Stomach (tissue), 7 donors: ENCODE measurements around a stretch of chr18.

- PRO-cap, result no peak
- RAMPAGE, long total RNA, 5 experiments, result no peak in any of the 5 experiments
- RRBS, result no CpG with 5 or more reads among the region's 13 CpGs
Observed at GRCh38 chr18:24051520-24052538, 37.3 kb downstream of the TTC39C start.

DNA sequence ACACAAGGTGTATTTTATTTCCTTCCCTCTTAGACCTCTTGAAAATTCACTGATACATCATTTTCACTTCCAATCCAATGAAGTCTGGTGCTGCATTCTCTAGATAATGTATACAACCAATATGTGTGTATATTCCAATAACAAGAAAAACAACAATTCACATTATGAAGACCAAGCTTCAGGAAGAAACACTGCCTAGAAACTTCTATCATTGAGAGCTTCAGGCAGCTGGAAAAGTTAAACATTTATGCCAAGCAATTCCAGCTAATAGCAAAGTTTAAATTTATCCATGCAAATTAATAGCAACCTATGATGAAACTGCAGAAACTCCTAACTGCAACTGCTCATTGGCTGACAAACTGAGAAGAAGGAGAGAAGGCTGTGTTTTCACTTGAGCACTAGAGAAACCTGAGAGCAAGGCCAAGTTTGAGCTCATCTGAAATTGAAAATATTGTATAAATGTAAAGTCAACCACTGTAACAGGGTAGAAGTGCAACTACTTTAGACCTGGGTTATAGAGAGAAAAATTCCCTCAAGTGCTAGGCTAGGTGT lies 50.0 kb downstream of the CABYR start:
- PRO-cap, result no peak
- RAMPAGE, long total RNA, 5 experiments, result no peak in any of the 5 experiments

DNA sequence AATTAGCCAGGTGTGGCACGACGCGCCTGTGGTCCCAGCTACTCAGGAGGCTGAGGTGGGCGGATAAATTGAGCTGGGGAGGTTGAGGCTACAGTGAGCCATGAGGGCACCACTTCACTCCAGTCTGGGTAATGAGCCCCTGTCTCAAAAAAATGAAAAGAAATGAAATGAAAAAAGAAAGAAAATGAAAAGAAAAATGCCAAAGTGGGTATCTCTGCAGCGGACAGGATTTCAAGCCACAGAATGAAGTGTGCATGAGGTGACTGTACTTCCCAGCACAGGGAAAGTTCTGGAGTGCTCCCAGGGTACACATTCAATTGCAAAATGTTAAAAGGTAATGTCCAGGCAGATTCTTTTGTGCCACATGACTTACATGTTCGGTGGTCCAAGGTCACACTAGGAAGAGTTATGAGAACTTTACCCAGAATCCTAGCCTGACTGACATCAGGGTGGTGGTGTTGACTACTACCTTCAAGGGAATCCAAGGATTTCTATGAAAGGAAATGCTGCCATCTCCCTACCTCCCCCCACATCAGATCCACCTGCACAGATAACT lies 56.4 kb downstream of the CABYR start:
- PRO-cap, result no peak
- RAMPAGE, long total RNA, 5 experiments, result no peak in any of the 5 experiments
- RRBS, result no CpG with 5 or more reads among the region's 6 CpGs

DNA sequence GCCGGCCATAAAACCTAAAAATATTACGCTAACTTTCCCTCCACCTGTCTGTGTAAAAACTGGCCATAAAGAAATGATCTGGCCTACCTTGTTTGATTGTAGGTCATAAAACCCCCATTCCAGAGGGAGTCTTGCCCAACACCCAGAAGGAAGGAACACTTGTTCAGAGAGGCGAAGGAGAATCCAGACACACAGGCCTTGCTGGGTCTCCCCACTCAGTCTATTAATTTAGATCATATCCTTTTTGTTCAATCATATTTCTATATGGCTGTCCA lies 344.7 kb downstream of the HRH4 start:
- PRO-cap, result no peak
- RAMPAGE, long total RNA, 5 experiments, result no peak in any of the 5 experiments
- RRBS, result no CpG with 5 or more reads among the region's 3 CpGs

- PRO-cap, result bidirectional peak, plus-strand start at chr18:25231140, minus-strand start at chr18:25231036; unidirectional peak, plus-strand start at chr18:25231505
- RAMPAGE, long total RNA, 5 experiments, result no peak in any of the 5 experiments
- RRBS, result no CpG with 5 or more reads among the region's 16 CpGs
Observed at GRCh38 chr18:25230706-25231889, 120.9 kb downstream of the ZNF521 start.

GRCh38 chr18:26089167-26089485 lies 1.3 kb downstream of the SS18 start:
- PRO-cap, result no peak
- RAMPAGE, long total RNA, 5 experiments, result no peak in any of the 5 experiments
- RRBS, result no CpG with 5 or more reads among the region's 7 CpGs

DNA sequence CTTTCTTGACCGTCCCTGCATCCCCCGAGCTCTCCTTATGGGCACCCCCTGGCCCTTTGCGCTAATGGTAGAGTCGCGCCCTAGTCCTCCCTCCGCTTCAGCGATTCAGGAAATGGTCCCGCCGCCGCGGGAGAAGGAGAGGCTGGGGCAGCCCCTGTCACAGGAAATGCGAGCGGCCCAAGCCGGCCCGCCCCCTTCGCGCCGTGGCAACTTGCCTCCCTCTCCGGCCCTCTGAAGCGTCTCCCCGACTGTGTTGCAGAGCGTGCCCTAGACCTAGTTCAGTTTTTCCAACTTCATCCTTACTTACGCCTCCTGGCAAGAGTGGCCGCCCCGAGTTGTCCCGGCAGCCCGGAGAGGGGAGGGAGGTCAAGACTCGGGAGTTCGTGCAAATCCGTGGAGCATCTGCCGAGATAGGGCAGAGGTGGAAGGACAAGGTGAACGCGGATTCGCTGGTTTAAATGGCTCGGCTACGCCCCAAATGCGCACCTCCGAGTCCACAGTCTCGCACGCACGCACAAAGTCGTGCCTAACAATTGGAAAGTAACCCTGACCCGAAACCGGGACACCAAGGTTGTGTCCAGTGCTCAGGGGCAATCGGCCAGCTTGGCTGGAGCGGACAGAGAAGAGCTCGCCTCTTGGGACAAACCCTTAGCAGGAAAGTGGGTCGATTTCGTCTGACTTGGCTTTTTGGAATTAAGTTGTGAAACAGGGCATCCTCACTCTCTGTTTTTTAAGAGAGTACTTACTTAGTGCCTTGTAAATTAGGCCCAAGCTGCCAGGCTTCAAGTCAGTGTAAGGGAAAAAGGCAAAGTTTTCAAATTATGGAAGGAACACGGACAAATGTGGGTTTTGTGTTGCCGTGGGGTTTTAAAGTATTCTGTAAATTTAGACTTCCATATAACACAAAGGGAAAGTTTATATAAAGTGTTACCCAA lies 643 bp upstream of the SS18 start:
- PRO-cap, result bidirectional peak, plus-strand start at position 247 of the sequence, minus-strand start outside the sequence
- RAMPAGE, long total RNA, 5 experiments, result no peak in any of the 5 experiments
- RRBS, result 2% methylated on average over 11 of the region's 51 CpGs

- PRO-cap, result no peak
- RAMPAGE, long total RNA, 5 experiments, result no peak in any of the 5 experiments
- RRBS, result no CpG with 5 or more reads among the region's 12 CpGs
Observed at GRCh38 chr18:26448527-26449321, 99.6 kb downstream of the KCTD1 start.

DNA sequence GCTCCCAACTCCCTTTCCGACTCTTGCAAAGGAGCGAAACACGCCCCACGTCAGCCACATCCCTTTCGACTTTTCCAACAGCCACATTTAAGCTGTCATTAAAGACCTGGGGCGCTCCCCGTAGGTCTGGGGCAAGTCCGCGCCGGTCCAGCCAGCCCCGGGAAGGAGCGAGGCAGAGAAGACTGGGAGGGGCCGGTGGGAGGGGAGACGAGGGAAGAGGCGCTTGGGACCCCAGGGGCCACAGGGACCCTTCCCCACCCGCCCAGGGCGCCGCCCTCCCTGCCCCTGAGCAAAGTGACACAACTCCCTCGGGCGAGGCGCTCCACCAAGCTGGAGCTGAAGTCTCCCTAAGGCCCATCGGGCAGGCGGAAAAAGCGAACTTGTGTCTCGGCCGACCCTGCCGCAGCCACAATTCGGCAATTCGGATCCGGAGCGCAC lies 951 bp upstream of the KCTD1 start:
- PRO-cap, result no peak
- RAMPAGE, long total RNA, 5 experiments, result no peak in any of the 5 experiments
- RRBS, result 6% methylated on average over 2 of the region's 31 CpGs

GRCh38 chr18:26550039-26550346 lies 1.6 kb upstream of the KCTD1 start:
- PRO-cap, result no peak
- RAMPAGE, long total RNA, 5 experiments, result no peak in any of the 5 experiments
- RRBS, result no CpG with 5 or more reads among the region's 17 CpGs

GRCh38 chr18:26863897-26864700 lies 1.4 kb downstream of the AQP4 start:
- PRO-cap, result no peak
- RAMPAGE, long total RNA, 5 experiments, result no peak in any of the 5 experiments
- RRBS, result no CpG with 5 or more reads among the region's 13 CpGs

GRCh38 chr18:27120943-27121390 lies 64.1 kb downstream of the CHST9 start:
- PRO-cap, result unidirectional peak, plus-strand start at chr18:27121113
- RAMPAGE, long total RNA, 5 experiments, result no peak in any of the 5 experiments
- RRBS, result no CpG with 5 or more reads among the region's 2 CpGs

DNA sequence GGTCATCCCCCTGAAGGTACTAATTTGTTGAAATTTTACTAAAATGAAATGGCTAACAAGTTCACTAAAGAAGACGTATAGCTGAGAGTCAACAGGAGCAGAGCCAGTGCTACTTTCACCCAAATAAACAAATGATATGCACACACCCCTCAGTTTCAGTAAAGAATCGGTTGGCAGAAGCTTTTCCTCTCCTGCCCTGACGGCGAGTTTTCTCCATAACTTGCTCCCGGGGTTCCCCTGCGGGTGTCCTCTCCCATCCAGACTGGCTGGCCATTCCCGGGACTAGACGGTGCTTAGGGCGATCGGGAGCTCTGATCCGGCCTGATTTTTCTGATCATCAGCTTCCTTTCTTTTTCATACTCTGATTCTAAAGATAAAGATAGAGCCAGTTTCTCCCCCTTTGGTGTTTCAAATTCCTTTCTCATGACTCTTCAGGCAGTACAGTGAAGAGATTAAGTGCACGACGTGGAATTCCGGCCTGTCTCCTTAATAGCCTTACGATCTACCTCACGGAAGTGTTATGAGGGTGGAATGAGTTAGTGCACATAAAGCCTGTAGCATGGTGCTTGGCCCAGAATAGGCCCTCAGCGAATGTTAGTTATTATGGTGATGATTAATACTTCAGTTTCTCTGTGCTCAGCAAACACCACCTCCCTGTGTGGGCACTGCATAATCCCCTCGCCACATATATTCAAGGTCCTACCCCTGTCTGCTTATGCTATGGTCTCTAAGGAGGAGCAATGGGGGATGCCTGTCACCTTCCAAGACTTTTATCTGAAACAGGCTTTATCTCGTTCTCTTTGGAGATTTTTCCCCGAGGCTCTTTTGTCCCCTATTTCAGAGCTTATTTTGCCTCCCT lies 255.0 kb downstream of the CDH2 start:
- PRO-cap, result no peak
- RAMPAGE, long total RNA, 5 experiments, result no peak in any of the 5 experiments
- RRBS, result 66% methylated on average over 10 of the region's 20 CpGs

DNA sequence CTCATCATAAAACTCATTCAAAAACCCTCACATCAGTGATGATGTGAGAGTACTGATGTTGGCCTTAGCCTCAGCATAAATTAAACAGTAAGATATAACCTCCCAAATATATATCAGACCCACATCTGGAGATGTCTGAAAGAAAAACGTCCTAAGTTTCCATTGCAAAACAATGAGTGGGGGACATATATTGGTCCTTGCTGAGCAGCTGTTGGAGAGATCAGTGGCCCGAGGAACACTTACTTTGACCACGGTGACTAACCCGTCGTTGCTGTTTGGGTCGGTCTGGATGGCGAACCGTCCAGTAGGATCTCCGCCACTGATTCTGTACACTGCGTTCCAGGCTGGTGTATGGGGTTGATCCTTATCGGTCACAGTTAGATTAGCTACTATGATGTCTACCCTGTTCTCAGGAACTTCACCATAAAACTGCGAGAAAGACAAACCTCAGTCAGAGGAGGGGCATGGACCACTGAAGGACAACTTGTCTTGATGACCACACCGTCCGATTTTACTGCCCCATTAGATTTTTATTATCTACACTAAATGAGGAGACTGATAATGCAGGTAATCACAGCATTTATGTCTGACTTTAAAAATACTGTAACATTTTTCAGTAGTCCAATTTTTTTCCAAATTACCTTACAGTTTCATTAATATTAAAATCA lies 184.4 kb downstream of the CDH2 start:
- PRO-cap, result no peak
- RAMPAGE, long total RNA, 5 experiments, result start-site peak on the minus strand in 1 of 5 experiments, centred at position 250 of the sequence, 12 reads per replicate
- RRBS, result no CpG with 5 or more reads among the region's 14 CpGs

- PRO-cap, result no peak
- RAMPAGE, long total RNA, 5 experiments, result no peak in any of the 5 experiments
- RRBS, result no CpG with 5 or more reads among the region's 5 CpGs
Observed at GRCh38 chr18:28002861-28003383, 174.0 kb downstream of the CDH2 start.

DNA sequence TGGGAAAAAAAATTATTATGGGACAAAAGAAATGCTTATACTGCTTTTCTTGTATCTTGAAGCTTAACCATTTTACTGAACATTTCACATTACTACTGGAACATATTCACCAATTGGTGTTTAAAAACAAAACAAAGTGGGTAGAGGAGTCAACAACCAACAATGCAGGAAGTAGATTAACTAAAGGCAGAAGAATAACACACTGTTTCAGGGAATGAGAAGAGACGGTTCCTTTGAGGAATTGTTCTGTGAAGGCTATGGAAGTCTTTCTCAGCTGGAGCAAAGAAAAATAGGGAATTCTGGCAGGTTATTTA lies 113.8 kb downstream of the CDH2 start:
- PRO-cap, result no peak
- RAMPAGE, long total RNA, 5 experiments, result no peak in any of the 5 experiments
- RRBS, result no CpG with 5 or more reads among the region's 1 CpG

GRCh38 chr18:28178676-28179326 lies 1.9 kb upstream of the CDH2 start:
- PRO-cap, result no peak
- RAMPAGE, long total RNA, 5 experiments, result no peak in any of the 5 experiments
- RRBS, result no CpG with 5 or more reads among the region's 7 CpGs

DNA sequence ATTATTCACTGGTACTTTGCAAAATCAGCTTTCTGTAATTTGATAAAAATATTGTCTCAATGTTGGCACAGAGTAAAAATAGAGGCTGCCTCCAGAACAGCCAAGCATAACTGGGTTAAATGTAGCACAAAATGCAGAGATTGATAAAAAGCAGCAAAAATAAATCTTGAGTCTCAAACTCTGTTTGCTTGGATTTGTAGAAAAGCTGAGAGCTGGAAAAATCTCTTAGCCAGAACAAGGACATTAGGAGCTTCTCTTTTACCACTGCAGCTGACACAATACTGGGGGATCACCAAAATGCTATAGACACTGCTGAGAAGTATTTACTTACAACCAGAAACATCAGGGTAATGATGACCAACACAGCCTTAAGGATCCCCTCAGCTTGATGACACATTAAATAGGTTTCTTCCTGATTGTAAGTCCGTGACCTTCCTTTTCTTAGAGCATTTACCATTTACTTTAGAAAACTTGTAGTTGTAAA lies 278.9 kb downstream of the DSC3 start:
- PRO-cap, result no peak
- RAMPAGE, long total RNA, 5 experiments, result no peak in any of the 5 experiments
- RRBS, result no CpG with 5 or more reads among the region's 1 CpG

GRCh38 chr18:31204951-31205226 lies 42.2 kb upstream of the DSC1 start:
- PRO-cap, result no peak
- RAMPAGE, long total RNA, 5 experiments, result no peak in any of the 5 experiments
- RRBS, result no CpG with 5 or more reads among the region's 4 CpGs

DNA sequence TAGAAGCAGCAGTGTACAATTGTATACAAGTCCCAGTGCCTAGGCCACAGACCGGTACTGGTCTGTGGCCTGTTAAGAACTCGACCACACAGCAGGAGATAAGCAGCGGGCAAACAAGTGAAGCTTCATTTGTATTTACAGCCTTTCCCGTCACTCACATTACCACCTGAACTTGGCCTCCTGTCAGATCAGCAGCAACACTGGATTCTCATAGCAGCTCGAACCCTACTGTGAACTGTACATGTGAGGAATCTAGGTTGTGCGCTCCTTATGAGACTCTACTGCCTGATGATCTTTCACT lies 60.8 kb upstream of the DSC1 start:
- PRO-cap, result no peak
- RAMPAGE, long total RNA, 5 experiments, result no peak in any of the 5 experiments
- RRBS, result no CpG with 5 or more reads among the region's 6 CpGs